Ileum (tissue), 1 donor: ENCODE results near the genes NT5M and PEMT.

- PRO-cap, result no peak
These were observed 27.6 kb upstream of the MPRIP start for GRCh38 chr17:17014640-17015140.

- PRO-cap, result bidirectional peak, plus-strand start at chr17:17028409, minus-strand start at chr17:17028159
These were observed 14.3 kb upstream of the MPRIP start for GRCh38 chr17:17027638-17028606.

GRCh38 chr17:17031952-17032416, 10.3 kb upstream of the MPRIP start:
- PRO-cap, result no peak

GRCh38 chr17:17043618-17044166, 1.4 kb downstream of the MPRIP start:
- PRO-cap, result no peak

DNA sequence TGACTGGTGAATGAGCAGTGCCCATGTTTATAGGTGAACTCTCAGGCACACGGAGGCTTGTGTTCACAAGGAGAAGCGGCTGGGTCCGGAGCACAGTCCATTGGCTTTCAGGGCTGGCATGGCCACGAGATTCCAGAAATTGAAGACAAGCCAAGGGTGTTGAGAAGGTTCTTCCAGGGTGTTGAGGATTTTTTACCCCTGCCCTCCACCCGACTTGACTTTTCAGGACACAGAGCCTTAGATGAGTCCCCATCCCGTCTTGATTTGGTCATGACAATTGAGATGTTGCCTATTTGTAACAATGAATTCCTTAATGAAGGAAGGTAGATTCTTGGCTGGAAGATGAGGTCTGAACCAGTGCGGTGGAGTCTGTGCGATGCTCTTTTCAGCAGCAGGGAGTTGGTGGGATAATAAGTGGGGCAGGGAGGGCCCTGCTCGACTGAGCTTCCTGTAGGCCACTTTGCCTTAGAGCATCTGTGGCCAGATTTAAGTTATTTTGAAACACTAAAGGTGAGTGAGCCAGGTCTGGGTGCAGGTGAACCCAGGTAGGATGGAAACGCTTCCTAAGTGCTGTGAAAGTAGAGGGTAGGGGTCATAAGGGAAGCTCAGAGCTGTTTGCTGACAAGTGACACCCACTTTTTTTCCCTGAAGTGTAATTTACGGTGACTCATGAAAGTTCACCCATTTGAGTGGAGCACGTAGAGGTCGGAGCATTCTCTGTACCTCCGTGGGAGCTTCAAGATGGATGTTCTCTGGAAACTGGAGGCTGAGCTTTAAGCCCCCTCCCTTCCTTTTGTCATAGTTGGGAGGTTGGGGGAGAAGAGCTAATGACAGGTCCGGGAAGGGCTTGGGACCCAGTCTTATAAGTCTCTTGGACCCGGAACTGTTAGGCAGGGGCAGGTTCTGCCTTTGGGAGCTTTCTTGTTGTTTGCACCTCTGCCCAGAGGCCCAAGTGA, 44.1 kb downstream of the MPRIP start:
- PRO-cap, result no peak

DNA sequence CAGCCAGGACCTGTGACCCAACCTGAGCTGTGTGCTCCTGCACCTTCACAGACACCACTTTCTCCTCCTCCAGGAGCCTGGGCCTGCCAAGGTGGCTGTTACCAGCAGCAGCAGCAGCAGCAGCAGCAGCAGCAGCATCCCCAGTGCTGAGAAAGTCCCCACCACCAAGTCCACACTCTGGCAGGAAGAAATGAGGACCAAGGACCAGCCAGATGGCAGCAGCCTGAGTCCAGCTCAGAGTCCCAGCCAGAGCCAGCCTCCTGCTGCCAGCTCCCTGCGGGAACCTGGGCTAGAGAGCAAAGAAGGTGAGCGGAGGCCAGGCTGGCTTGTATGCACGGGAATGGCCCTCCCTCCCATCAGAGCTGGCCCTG, 70.0 kb downstream of the PLD6 start:
- PRO-cap, result no peak

DNA sequence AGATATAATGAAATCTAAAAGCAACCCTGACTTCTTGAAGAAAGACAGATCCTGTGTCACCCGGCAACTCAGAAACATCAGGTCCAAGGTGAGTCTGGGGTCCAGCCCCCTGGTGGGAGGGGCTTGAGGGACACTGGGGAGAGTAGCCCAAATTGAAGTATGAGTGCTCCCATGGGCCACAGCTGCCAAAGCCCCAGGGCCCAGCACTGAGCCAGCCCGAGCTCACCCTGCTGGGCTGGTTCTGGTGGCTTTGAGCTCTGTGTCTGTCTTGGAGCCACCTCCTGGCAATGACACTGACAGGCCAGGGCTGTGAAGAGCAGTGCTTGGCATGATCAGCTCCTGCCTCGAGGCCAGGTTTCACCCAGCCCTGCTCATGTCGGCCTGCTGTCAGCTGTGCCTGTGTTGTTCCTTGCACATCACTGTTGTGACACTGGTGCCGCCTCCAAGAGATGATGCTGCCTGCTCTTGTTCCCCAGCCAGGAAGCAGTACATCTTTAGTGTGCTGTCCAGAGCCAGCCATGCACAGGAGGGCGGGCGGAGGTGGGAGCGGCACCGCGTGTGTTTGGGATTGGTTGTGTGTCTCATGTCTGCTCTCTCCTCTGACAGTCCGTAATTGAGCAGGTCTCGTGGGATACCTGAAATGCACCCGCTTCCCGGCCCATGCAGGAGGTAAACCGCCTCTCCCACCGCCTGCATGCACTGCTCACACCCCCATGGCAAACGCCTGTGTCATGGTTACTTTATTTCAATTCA, 26.0 kb downstream of the PLD6 start:
- PRO-cap, result no peak

GRCh38 chr17:17204009-17205043, 1.8 kb downstream of the PLD6 start:
- PRO-cap, result no peak

- PRO-cap, result no peak
These were observed 8.8 kb downstream of the FLCN start for GRCh38 chr17:17227990-17228813.

GRCh38 chr17:17228814-17229121, 8.2 kb downstream of the FLCN start:
- PRO-cap, result no peak

- PRO-cap, result no peak
These were observed 7.3 kb downstream of the FLCN start for GRCh38 chr17:17229735-17230098.

GRCh38 chr17:17235697-17235899, 1.4 kb downstream of the FLCN start:
- PRO-cap, result no peak

DNA sequence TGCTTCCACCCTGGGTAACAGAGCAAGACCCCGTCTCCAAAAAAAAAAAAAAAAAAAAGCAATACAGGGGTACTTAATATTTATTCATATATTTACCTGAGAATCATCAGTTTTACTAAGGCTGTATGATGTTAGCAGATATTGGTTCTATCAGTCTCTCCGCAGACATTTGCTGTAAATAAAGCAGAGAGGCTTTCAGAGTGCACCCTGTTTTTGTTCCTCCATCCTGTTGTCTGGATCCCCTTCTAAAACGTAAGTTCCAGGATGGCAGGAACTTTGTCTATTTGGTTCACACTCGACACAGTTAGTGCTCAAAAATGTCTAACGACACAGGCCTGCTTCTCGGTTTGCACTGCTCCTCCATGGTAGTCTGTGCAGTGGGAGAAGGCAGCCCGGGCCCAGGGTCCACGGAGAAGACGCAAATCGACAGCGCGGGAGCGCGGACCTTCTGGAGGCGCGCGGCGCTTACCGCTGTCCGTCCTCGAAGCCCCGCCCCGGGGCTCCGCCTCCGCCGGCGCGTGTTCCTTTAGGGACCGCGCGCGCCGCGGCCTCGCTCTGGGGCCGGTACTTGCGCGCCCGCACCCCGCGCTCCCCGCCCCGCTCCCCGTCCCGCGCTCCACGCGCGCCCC, at the start of gene NT5M:
NT5M (plus strand) TSS at position 553 of the 629 bp plus-strand sequence.
- PRO-cap, result bidirectional peak, plus-strand start at position 529 of the sequence, minus-strand start at position 450 of the sequence

- PRO-cap, result unidirectional peak, minus-strand start at chr17:17462408
These were observed 14.6 kb upstream of the MED9 start for GRCh38 chr17:17462035-17462683.

DNA sequence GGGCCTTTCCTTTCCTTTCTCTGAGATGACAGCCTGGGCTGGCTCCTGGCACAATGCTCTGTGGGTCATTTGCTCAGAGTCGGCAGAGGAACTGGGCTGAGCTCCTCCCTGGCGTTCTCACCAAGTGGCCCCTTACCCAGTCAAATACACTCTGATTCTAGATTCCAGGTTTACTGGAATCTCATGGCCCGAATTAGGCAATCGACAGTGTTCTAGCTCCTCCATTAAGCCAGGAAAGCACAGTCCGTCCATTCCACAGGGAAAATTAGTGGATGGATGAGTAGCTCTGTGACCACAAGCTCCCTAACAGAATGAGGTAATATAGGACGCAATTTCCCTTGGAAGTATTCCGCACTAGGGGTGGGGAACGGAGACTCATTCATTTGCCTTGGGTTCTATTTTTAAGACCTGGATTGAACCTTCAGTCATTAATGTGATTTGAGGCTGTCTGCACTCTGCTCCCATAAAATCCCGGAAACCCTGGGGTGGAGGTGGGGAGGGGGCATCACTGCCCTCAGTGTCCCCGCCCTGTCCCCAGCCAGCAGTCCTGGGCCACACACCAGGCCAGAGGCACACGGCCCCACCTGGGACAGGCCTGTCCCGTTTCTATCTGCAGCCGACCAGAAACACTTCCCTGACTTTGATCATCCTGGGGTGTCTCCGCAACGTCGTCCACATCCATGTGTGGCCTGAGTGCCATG, 19.4 kb upstream of the RASD1 start:
- PRO-cap, result no peak

GRCh38 chr17:17535926-17536457, 39.8 kb upstream of the RASD1 start:
- PRO-cap, result no peak

- PRO-cap, result no peak
These were observed 41.6 kb downstream of the PEMT start for GRCh38 chr17:17549647-17550525.

DNA sequence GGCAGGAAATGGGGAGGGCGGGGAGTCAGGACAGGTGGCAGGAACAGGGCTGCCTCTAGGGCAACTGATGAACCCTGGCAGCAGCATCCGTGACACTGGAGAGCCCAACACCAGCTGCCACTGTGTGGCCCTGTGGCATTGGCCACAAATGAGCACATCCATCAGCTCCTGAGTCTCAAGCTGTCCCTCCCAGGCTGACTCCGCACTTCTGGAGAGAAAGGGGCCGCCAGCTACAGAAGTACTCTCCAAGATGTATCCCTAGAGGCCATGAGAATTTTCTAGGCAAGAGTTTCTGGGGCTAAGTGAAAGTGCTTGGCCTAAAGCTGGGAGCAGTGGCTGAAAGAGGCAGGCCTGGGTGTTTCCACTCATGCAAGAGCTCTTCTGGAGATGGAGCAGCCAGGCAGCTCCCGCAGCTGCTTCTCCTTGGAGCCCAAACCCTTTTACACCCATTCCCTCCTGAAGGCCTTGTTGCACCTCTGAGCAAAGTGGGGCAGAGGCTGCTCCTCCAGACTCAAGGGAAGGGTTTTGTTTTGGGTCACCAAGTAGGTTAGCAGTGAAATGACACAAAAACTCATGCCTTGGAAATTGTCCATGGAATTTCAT, 25.9 kb downstream of the PEMT start:
- PRO-cap, result no peak

DNA sequence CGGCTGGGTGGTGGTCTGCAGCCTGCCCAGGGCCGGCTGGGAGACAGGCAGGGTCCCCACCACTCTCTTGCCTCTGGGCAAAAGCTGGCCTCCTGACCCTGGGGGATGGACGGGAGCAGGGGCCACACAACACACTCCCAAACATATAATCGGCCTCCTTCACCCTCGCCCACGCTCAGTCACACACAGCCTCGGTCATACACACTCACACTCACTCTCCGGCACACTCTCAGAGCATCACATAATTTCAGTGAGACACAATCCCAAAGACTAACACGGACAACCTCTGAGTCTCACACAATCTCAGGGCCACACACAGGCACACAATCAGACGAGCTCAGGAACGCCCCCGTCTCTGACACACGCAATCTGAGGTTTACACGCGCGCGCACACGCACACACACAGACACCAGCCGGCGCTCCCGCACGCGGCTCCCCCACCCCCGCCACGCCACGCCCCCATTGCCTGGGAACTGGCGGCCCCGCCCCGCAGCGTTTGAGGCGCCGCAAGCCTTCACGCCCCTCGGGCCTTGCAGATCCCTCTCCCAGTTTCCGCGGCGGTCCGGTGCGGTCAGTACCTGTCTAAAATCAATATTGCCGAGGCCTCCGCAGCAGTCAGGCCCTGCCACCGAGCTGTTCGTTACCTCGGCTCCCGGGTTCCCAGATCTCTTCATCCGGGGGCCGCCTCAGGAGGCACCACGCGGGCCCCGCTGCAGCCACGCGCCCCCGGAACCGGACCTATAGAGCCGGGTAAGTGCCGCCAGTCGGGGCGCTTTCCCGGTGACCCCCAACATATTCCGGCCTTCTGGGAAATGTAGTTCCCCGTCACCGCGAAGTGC, at the start of gene PEMT:
PEMT (minus strand) TSS at position 756 of the 839 bp plus-strand sequence.
- PRO-cap, result bidirectional peak, plus-strand start at position 535 of the sequence, minus-strand start at position 435 of the sequence; bidirectional peak, plus-strand start outside the sequence, minus-strand start at position 740 of the sequence

DNA sequence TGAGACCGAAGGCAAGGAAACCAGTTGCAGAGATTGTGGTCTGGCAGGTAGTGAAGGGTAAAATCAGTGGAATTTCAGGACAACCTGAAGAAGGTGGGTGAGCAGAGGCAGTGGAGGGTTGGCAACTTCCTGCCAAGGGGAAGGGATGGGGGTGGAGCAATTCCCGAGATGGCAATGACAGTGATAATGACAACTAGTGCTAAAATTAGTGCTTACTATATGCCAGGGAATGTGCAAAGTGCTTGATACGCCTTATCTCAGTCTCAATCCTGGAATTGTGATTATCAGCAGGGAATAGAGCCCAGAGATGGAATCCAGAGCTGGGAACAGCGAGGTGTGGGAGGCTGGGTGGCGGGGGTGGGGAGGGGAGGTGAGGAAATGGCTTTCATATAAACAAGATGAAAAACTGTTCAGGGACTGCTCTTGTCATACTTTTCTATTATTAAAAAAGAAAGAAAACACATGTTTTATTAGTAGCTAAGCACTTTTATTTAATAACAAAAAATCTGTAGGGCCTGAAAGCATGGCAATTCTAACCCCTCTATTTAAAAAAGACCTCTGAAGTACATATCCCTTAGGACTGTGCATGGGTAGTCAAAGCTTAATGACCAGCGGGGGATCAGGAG, 9.4 kb upstream of the RAI1 start:
- PRO-cap, result no peak